SUDHL5 (cell line): ENCODE measurements around a stretch of chr1.

- PRO-cap, result no peak
Observed at GRCh38 chr1:234719429-234720309, 109.7 kb upstream of the IRF2BP2 start.

- PRO-cap, result no peak
Observed at GRCh38 chr1:234856576-234857304, 246.8 kb upstream of the IRF2BP2 start.

DNA sequence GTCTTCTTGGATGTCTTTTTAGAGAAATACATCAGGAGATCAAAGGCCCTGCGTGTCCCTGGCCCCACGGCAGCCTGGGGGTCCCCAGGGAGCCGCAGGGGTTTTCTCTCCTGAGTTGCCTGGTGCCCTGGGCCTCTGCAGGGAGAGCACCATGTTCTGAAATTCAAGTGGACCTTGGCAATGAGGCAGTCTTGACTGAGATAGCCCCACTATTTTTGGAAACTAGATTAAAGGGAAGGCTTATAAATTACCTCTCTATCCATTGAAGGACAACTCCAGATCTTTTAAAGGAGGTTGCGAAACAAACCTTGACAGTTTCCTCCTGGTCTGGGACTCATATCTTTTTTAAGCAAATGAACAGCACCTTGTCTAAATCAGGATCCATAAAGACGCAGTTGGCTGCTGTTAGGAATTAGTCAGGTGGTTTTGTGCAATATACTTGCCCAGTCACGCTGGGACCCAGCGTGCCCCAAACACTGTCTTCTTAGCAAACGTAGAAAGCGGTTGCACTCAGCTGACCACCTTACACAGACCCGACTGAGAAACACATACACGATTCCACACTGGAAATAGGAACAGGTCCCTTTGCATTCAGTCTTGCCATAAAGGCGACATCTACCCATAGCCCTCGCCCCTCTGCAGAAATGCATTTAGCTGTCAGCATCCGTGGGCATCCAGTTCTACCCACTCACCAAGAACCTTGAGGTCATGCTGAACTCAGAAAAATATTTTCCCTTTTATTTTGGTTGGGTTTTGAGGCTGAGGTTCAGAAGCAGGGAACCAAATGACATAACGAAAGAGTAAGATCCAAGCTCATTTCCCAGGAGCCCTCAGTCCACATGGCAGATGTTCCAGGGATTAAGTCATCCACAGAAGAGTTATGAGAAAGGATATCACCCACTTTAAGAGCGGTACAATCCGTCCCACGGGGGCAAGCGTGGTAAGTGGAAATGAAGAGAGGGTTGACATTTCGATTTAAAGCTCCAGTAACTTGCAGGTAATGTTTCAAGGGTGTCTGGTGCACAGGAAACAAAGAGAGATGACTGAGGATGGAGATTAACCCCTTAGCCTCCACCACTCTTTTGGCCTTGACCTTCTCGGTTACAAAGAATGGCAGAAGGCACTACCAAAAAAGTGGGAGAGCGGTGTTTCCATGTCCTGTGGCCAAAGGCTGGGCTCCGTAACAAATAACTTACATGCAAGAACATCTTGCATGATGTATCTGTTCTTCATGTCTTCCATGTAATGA is 241.9 kb downstream of the TOMM20 start:
- PRO-cap, result no peak

DNA sequence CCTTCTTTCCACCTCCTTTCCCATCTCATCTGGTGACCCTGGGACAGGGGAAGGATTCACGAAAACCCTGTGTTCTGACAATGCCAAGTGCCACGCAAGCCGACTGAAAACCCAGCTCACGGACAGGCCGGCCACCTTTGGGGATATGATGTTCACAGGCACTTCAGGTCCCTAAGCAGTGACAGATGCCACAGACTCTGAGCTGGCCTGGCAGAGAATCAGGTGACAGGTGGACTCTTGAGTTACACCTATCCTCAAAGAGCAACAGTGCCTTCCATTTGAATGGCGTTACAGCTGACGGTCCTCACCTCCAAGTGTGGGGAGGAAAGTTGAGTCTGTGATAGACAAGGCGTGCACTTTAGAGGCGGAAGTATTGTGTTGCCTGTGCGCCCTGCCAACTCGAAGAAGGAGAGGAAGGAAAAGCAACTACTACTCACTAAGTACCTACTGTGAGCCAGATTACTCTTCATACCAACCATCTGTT is 230.5 kb downstream of the TOMM20 start:
- PRO-cap, result no peak

DNA sequence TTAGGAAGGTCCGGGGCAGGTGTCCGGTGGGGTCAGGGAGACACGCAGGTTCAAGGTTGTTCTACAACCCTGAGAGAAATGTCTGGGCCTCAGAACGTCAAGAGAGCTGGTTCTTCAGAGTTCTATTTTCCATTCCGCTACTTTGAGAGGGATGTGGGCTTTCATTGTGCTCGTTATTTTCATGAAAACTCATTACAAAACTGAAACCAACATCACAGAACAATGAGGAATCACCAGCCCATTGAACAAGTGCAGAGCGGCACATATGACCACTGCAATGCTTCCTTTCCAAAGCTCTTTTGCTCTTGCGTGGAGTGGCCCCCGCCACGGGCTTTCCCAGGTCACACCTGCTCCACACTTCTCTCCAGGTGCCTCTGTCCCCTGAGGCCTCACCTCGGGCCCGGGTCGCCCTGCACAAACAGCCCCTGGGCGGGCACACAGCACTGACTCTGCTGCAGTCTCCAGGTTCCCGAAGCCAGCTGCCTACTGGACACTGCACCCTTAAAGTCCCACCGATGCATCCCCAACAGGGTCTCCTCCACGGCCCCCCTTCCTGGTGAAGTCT is 201.8 kb downstream of the TOMM20 start:
- PRO-cap, result no peak

DNA sequence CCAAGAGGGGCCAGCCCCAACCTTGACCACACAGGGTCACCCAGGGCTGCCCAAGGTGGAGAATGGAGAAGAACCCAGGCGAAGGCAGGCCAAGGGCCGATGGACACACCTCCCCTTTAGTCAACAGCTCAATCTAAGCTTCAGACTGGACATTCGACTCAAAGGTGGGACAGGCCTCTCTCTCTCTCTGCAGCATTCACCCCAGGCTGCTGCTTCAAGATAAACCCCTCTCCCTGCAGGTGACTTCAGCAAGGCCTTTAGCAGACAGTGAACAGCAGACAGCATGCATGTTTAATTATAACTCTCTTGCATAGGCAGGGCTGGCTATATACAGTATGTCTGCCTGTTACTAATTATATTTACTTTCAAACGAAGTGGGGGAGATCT is 54.3 kb downstream of the TOMM20 start:
- PRO-cap, result no peak

DNA sequence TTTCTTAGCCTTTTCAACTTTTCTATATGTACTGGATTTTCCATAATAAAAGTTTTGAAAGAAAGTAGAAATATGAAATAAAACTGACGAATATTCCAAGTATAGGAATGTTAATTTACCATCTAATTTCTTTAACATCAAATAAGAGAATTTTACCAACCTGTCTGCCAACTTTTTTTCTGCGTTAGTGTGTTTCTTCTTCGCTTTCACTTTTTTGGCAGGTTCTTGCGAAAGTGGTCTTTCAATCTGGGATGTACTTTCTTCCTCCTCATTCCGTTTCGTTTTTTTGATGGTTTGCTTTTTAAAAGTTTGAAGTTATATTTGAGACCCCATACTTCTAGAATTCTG is 725 bp downstream of the RBM34 start:
- PRO-cap, result no peak

- PRO-cap, result no peak
Observed at GRCh38 chr1:235161686-235162116, 651 bp upstream of the RBM34 start.

DNA sequence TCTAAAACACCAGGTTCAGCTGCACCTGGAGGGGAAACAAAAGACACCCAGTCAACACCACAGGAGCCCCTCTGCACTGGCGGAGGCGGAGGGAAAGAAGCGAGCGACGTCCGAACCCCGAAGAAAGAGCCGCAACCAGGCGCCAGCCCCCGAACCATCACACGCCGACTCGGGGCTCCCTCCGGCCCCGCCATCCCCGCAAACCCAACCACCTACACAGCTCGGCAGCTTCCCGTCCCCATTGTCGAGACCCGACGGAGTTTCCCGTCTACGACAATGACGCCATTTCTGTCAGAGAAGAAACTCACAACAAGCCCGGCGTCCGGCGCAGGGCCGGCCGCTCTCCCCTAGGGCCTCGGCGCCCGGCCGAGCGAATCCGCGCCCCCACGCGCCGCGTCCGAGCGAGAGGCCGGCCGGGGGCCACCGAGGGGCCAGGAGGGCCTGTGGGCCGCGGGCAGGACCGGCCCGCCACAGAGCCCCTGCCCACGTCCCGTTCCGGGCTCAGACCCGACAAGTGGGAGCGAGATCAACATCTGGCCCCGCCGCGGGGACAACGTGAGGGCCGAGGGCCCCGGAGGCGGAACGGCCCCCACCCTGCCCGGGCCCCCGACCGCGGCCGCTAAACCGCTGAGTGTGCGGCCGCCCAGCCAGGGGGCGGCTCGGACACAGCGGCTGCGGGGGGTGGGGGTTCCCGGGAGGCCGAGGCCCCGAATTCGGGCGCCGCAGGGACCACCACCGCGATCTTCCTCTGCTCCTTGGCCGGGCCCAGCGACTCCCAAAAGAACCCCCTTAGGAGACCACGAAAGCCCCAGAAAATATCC is 825 bp downstream of the ARID4B start:
- PRO-cap, result bidirectional peak, plus-strand start at position 285 of the sequence, minus-strand start at position 216 of the sequence; bidirectional peak, plus-strand start at position 630 of the sequence, minus-strand start at position 516 of the sequence

DNA sequence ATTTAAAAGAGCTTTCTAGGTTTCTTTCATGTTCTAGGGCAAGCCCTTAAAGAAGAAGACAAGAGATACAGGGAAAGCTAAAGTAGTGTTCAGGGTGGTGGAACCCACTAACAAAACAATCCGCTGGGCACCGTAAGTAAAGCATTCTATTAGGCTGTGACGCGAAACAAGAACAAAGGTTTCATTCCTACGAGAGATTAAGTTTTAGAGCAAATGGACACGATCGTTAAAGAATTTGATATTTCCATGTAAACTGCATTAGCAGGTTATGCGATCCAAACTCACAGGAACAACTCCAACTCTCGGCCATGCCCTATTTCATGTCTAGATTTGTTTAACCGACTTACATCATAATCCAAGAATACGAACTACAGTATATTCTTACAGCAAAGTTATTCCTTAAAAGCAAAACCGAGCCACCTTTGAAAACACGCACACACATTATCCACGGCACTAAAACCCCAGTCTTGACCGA is 963 bp downstream of the B3GALNT2 start:
- PRO-cap, result no peak

GRCh38 chr1:235505544-235505977 is 1.3 kb upstream of the B3GALNT2 start:
- PRO-cap, result no peak

- PRO-cap, result no peak
Observed at GRCh38 chr1:235632588-235632874, 17.1 kb downstream of the GNG4 start.

- PRO-cap, result no peak
Observed at GRCh38 chr1:235687961-235688473, 38.4 kb upstream of the GNG4 start.

- PRO-cap, result no peak
Observed at GRCh38 chr1:235876455-235876917, 9.8 kb upstream of the LYST start.

DNA sequence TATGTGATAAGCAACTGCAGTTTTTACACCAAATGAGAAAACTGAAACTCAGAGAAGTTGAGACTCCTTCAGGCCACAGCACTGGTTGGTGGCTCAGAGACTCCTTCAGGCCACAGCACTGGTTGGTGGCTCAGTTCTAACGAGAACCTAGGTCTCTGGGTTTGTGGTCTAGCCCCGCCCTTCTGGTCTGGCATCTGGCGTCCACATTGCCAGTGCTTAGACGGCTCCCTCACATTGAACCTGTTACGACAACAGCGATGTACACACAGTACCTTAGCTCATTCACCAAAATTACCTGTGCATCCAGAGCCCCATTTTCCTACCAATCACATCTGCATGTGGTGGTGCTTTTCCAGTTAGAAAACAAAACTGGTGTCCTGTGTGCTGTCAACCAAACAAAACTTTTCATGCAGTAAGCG is 66.1 kb downstream of the NID1 start:
- PRO-cap, result no peak

- PRO-cap, result no peak
Observed at GRCh38 chr1:236064623-236064994, 281 bp downstream of the NID1 start.

- PRO-cap, result no peak
Observed at GRCh38 chr1:236545814-236547041, 22.4 kb downstream of the LGALS8 start.

GRCh38 chr1:236700684-236701374 is 14.5 kb downstream of the ACTN2 start:
- PRO-cap, result no peak

DNA sequence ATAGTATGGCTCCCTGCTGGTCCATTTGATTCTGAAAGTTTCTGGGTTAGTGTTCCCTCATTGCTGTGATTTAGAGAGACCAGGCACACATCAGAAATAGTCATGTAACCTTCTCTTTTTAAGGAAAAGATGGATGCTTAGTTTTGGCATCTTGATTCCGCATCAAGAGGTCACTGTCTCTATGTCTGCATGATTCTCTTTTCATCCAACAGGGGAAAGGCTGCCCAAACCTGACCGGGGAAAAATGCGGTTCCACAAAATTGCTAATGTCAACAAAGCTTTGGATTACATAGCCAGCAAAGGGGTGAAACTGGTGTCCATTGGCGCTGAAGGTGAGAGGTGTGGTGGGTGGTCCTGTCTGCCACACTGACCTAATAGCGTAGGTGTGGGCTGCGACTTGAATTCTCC is 32.4 kb downstream of the ACTN2 start:
- PRO-cap, result no peak

- PRO-cap, result no peak
Observed at GRCh38 chr1:236751196-236751805, 43.8 kb upstream of the MTR start.